Cerebellum (tissue), 5 donors: ENCODE measurements around a stretch of chr5.

- PRO-cap, 3 experiments: no peak in any of the 3 experiments
- RAMPAGE, long total RNA: no peak
These were observed 50.9 kb downstream of the MAST4 start for GRCh38 chr5:66647070-66647477.

- PRO-cap, 3 experiments: peak in 3 of 3 experiments; most common plus-strand start chr5:67004655 (in 3)
- RAMPAGE, long total RNA: no peak
These were observed 192.0 kb downstream of the CD180 start for GRCh38 chr5:67004434-67005241.

DNA sequence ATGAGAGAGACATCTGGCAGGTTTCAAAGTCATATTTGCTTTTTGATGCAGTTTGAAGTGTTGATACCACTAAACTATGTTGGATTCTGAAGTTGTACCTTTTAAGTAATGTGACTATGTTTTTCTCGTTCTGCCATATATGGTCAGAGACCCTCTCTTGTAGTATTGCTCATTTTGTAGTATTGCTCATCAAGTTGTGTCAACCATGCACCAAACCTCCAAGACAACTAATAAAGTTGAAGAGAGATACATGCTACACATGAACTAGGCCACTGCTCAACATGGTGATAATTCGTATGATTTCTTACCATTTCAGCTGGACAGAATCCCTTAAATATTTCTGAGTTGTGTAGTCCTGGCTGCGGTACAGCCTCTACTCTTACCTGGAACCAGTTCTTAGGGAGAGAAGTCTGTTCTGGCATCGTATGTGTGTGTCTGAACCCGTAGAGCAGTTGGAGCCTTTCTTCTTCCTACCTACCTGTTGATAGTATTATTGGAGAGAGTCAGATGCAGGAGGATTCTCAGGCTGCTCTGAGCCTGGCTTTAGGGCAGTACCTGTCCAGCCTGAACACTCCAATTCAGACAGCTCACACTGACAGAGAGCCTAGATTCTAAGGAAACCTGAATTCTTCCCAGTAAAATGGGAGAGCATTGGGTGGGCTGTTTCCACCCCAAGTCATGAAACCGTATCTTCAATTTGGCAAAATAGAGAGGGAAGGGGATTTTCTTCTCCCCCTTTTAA, 190.2 kb downstream of the CD180 start:
- PRO-cap, 3 experiments: no peak in any of the 3 experiments
- RAMPAGE, long total RNA: no peak

DNA sequence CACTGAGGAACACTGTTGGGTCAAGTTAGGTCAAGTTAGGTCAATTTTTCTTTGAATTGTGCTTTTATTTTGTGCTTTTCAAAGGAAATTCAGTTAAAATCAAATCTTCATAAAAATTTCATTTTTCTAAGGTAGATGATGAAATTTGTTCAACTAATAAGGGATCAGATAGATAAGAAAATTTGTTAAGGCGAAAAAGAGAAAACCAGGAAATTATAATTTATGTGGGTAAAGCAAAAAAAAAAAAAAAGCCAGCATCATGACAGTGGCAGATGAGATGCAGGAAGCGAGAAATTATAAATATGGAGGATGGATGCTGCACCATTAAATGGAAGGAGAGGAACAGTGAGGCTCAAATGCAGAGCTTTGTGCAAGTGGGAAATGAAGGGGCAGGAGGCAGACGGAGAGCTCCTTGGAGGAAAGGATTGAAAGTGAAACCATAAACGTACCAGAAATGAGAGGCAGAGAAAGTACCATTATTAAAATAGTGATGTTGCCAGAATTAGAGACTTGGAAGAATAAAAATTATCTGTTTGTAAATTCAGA, 340.7 kb upstream of the CD180 start:
- PRO-cap, 3 experiments: no peak in any of the 3 experiments
- RAMPAGE, long total RNA: no peak

DNA sequence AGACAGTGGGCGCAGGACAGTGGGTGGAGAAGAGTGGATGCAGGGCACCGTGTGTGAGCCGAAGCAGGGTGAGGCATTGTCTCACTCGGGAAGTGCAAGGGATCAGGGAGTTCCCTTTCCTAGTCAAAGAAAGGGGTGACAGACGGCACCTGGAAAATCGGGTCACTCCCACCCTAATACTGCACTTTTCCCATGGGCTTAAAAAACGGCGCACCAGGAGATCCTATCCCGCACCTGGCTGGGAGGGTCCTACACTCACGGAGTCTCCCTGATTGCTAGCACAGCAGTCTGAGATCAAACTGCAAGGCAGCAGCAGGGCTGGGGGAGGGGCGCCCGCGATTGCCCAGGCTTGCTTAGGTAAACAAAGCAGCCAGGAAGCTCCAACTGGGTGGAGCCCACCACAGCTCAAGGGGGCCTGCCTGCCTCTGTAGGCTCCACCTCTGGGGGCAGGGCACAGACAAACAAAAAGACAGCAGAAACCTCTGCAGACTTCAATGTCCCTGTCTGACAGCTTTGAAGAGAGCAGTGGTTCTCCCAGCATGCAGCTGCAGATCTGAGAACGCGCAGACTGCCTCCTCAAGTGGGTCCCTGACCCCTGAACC, 435.3 kb upstream of the PIK3R1 start:
- PRO-cap, 3 experiments: no peak in any of the 3 experiments
- RAMPAGE, long total RNA: no peak

- PRO-cap, 3 experiments: no peak in any of the 3 experiments
- RAMPAGE, long total RNA: no peak
These were observed 243.5 kb upstream of the PIK3R1 start for GRCh38 chr5:67972013-67972574.

- PRO-cap, 3 experiments: no peak in any of the 3 experiments
- RAMPAGE, long total RNA: no peak
These were observed 134.8 kb upstream of the PIK3R1 start for GRCh38 chr5:68080754-68081180.

DNA sequence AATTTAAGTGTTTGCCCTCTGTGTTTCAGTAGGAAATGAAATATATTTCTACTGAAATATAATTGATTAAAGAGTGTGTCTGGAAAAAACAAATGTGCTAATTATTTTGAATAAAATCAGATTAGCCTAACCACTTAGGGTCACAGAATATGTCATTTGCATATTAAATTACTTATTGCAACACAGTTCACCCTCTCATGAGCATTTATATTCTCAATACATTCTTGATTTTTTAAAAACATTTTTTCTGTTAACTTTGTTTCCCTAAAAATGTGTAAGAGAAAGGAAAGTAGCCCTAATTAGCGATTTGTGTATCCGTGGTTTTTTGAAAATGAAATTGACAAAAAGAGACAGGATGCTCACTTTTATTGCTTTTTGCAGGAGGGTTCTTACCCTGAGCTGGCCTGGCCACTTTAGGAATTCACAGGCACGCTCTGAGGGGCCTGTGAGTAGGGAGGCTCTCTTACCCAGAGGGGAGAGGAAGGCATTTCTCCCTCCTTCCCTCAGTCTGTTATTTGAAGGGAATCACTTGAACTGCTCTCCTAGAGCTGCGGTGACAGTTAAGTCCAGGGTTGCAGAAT, 16.6 kb downstream of the PIK3R1 start:
- PRO-cap, 3 experiments: no peak in any of the 3 experiments
- RAMPAGE, long total RNA: no peak

DNA sequence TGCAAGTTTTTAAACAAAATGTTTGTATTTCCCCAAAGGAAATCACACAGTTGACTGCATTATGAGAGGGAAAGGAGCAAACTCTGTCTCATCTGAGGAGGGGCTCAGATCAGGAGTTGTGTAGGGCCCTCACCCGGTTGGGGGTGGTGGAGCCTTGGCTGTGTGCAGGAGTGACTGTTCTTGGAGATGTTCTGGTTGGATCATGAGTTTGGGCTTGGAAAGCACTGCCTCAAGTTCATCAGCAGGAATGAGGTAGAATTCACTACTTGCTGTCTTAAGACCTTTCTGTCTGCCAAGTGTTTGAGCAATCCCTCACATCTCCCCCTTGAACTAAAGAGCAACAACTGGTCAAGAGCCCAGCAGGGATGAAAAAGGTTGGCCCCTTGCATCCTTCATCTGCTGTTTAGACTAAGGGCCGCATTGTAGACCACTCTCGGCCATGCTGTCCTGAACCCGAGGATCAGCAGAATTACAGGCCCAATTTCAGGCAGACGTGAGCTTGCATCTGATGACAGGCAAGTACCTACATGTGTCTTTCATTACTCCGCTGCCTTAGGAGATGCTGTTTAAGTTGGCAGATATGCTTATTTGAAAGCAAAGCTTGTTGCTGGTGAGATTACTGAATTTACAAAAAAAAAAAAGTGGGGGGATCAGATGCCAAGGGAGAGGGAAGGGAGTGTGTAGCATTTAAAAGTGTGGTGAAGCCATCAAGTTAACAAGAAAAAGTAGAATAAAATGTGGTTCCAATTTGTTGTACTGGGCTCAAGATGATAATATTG, 36.4 kb downstream of the PIK3R1 start:
- PRO-cap, 3 experiments: no peak in any of the 3 experiments
- RAMPAGE, long total RNA: no peak

- PRO-cap, 3 experiments: no peak in any of the 3 experiments
- RAMPAGE, long total RNA: no peak
These were observed 39.3 kb downstream of the PIK3R1 start for GRCh38 chr5:68254878-68255315.

DNA sequence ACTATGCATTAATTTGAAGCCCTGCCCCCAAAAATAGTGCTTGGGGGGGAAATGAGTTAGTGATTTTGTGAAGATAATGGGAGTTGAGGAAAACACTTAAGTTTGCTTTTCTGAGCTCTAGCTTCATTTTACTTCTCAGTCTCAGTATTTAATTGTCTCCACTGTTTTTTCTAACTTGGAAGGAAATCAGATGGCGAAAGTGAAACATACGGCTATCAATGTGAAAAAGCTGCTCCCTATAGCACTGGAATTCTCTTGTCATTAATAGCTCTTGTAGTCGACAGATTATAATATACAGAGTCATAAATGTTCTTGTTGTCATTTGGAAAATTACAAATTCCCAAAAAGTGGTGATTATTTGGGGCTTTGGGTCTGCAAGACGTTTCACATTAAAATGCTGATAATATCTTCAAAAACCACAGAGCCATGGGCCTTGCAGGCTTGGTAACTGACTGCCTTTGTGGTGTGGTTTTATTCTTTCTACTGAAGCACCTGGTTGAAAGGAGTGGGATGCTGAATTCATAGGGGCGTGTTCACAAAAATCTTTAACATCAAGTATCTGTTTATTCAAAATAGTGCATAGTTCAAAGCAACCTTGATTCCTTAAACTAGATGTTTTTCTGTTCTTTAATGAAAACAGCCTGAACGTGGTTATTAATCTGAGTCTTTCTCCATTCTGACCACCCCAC, 40.1 kb downstream of the PIK3R1 start:
- PRO-cap, 3 experiments: no peak in any of the 3 experiments
- RAMPAGE, long total RNA: no peak

DNA sequence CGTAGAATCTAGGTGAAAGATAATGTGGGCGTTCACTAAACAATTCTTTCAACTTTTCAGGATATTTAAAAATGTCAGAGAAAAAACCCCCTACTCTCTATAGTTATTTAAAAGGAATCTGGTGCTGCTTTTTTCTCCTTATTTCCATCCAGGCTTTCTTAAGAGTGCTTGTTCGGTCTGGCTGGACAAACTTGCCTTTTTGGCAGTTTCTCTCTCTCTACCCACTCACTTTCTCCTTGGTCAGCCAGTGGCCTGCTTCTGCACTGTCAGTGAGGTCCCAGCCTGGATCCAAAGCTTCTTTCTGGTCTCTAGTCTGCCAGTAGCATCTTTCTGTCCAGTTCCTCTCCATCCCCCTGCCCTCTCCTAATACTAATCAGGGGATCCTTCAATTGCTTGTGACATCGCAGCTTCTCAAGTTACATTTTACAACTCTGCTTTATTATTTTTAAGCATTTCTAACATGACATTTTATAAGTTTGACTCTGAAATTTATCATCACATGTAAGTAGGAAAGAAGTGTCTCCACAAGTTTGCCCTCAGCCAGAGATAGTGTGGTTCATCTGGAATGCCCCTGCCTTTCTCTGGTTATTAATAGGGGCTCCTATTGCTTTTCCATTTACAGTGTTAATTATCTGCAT, 50.4 kb downstream of the PIK3R1 start:
- PRO-cap, 3 experiments: no peak in any of the 3 experiments
- RAMPAGE, long total RNA: no peak

DNA sequence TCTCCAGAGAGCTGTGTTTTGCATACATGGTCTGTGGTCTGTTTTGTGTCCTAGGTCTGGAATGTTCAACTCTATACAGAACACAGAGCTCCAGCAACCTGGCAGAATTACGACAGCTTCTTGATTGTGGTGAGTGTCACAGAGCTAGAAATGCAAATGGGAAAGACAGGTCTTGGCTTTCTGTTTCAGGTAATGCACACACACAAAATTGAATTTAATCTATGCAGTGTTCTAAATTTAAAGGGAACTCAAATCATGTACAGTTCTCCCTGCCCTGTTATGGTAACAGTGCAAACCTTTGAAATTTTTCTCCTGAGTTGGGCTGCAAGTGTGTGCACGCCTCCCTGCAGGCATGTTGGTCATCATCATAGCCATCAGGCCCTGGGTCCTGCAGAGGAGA, 58.3 kb downstream of the PIK3R1 start:
- PRO-cap, 3 experiments: no peak in any of the 3 experiments
- RAMPAGE, long total RNA: no peak

DNA sequence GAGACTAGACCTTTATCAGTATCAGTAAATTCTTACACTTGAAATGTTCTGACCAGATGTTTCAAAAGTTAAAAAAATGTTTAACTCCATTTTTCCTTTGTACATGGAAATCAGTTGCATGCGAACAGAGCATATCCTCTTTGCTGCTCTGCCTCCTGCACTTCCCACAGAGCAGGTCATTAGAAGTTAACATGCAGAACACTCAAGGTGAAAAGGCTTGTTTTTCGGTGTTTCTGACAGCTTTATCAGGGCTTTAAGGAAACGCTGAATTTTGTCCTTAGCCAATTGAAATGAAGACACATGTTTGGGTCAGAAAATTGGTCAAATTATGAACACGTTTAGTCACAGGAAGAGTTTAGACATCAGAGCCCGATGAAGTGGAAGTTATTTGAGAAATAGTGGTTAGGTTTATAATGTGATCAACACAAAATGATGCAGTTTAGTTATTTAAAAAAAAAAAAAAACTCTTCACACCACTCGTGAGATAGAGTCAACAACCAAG, 59.6 kb downstream of the PIK3R1 start:
- PRO-cap, 3 experiments: no peak in any of the 3 experiments
- RAMPAGE, long total RNA: no peak

DNA sequence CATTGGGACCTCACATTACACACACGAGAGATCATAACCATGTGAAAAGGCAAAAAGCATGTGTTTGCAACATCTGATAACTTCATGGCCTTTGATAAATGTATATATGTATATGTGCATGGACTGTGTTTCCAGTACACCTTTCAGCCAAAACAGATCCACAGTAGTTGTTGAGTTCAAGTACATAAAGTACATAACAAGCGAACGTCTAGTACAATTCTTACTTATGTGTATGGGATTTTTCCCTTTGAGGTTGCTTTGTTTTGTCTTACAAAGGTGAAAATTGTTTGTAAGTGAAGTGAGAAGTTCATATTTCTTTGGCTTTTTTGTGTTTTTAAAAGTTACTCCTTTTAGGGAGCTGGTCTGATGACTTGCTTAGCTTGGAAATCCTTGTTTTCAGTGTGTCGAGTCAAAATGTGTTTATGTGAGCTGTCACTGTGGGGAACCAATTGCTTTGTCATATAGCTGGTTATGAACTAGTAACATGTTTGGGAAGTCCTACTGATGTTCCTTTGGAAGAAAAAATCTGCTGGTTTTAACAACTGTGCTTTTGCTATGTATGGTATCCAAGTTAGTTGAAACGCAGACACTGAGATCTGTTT, 85.1 kb downstream of the PIK3R1 start:
- PRO-cap, 3 experiments: no peak in any of the 3 experiments
- RAMPAGE, long total RNA: no peak

GRCh38 chr5:68306644-68307158, 91.1 kb downstream of the PIK3R1 start:
- PRO-cap, 3 experiments: no peak in any of the 3 experiments
- RAMPAGE, long total RNA: no peak

DNA sequence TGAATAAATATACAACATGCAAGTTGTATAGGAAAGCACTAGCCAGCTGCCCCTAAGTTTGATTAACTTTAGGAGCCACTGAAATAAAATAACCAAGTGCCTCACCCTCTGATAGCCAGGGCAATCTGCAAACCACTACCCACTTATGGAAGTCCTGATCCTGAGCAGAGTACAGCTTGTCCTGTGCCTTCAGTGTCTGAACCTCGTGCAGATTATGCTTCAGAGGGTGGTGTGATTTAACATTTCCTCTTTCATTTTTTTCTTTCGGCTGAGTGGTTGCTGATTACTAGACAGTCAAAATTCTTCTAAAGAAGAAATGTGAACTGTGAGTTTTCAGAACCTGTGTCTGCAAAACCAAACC, 327.6 kb downstream of the PIK3R1 start:
- PRO-cap, 3 experiments: no peak in any of the 3 experiments
- RAMPAGE, long total RNA: no peak

- PRO-cap, 3 experiments: peak in 1 of 3 experiments; most common plus-strand start chr5:68730950 (in 1)
- RAMPAGE, long total RNA: no peak
These were observed 363.3 kb upstream of the SLC30A5 start for GRCh38 chr5:68730216-68731127.

DNA sequence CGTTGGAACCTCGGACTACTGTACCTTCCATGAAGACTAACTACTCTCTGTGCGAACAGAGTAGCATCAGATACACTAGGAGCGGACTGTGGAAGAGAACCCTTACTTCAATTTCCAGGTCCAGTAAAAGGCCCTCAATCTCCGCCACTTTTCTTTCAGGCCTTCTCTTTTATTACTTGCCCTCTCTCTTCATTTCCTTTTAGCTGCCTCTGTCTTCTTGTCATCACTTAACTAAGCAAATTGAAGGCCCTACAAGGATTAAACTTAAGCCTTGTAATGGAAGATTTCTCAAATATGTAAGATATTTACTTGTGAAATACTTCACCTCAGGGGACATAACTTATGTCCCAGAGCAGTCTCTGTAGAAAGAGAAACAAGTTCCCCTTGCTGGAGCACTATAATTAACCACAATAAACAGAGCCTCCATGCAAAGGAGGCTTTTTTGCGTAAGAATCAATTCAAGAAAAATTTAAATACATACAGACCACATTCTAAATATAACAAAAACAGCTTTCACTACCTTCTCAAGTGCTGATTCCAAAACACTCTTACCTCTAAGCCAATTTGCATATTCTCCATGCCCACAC, 30.8 kb upstream of the CCNB1 start:
- PRO-cap, 3 experiments: no peak in any of the 3 experiments
- RAMPAGE, long total RNA: no peak

DNA sequence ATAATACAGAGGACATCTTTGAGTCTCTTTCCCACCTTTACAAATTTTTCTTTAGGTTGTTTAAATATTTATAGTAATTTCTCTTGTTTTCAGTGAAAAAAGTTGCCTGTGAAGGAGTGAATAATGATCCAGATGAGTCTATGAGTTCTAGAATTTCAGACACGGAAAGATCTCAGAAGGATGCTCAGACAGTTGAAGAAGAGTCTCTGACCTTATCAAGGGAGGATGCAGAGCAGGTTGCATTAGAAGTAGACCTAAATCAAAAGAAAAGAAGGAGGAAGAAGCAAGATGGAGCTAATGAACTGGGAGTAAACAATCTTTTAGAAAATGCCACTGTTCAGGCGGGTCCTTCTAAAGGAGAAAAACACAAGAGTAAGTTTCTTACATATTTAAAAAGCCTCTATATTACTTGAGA, 33.9 kb downstream of the BDP1 start:
- PRO-cap, 3 experiments: no peak in any of the 3 experiments
- RAMPAGE, long total RNA: no peak